Hair follicular keratinocyte (primary cell): ENCODE measurements around the genes SSR1 and EEF1E1.

DNA sequence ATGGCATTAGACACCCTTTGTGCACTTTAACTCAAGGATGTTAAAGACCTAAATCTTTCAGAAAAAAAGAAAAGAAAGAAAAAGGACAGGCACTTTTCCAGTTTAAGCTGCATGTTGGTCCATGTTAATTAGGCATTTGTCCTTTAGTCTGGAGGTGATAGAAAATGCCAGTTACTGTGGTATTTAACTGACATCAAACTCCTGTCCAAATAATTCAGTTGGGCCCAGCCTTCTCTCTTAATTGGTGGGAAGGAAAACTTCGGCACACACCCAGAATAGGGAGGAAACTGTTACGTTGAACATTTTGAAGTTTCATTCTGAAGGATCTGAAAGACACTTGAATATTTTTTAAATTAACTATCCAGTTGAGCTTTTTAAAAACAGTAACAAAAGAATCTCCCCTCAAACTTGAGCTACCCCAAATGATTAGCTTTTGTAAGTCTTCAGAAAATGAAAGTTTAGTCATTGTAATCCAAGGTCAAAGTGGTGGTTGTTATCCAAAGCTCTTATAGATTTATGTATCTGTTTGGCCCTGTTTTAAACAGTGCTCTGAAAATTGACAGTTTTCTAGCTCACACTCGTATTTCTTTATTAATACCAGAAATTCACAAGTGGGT is 30.4 kb downstream of the RREB1 start:
- RAMPAGE, long total RNA = no peak

DNA sequence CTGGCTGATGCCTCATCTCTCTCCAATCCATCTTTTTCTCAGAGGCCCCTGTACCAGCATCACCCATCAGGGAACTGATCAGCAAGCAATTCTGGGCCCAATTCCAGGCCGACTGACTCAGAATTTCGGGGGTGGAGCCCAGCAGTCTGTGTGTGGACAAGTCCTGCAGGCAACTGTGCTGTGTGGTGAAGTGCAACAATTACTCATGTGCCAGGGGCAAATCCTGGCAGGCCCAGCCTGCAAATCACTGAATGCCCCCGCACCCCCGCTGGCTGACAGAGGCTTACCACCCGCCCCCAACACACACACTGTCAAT is 45.6 kb downstream of the SSR1 start:
- RAMPAGE, long total RNA = no peak

DNA sequence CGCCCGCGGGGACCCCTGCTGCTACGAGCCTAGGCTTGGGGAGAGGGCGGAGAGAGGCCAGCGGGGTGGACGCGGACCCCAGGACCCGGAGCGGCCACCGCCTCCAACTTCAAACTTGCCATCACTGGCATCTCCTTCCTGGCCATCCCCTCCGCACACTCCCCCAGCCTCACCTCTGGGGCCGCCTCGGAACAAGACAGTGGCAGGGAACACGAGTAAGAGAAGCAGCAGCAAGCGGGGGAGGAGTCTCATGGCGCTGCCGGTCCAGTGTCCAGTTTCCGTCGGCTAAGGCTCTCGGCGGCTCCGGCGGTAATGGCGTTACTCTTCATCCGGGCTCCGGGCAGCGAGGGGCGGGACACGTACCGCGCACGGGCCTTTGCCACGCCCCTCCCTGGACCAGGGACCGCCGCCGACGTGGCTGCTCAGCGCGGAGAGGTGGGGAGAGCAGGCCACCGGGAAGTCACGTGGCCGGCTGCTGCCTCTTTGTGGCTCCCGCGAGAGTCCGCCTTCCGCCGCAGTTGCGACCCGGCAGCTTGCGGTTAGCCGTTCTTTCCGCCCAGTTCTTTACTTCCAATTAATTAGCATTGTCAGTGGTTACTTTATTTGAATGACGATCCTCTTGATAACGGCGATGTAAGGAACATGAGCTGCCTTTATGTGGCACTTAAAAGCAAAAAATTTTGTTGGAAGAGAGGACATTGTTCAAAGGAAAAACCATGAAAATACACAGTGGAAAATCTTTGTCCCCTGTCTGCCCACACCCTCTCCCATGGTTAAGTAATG is at the start of gene SSR1:
SSR1 (minus strand) TSS at position 331 of the 783 bp plus-strand sequence.
- RAMPAGE, long total RNA = start-site peak on the minus strand centred at position 316 of the sequence, 60 bp wide, 569 and 146 reads in 2 replicates

- RAMPAGE, long total RNA = no peak
Observed at GRCh38 chr6:7390503-7390867, 877 bp downstream of the RIOK1 start.

DNA sequence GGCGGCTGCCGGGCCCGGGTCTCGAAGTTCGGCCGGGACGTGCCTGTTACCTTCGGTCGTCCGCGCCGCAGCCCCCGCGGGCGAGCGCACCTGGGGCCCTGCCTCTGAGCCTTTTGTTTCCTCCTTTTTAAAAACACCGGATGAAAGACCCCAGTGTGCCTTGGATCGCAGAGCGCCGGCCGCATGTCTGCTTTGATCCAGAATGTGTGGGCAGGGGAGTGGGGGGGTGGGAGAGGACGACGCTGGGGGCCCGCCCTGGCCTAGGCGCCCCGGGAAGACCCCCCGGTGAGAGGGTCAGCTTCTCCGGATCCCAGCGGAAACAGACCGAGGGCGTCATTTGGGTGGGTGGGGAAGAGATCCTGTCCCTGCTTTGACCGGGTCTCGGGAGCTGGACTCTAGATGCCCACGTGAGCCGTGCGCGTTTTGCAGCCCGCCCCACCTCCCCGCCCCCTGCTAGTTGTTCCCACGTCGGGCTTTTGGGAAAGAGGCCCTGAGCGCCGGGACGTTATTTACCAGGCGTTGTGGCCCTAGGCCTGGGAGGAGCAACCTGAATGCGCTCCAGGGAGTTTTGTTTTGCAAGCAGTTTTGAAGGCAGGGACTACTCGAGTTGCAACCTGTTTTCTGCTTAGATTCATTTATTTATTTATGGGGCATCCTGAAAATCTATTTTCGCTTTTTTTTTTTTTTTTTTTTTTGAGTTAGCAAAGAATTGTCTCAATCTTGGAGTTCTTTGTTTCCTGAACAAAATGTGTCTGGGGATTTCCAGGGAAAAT is 1.4 kb downstream of the DSP start:
- RAMPAGE, long total RNA = no peak

- RAMPAGE, long total RNA = no peak
Observed at GRCh38 chr6:7579026-7579791, 10.8 kb upstream of the SNRNP48 start.

DNA sequence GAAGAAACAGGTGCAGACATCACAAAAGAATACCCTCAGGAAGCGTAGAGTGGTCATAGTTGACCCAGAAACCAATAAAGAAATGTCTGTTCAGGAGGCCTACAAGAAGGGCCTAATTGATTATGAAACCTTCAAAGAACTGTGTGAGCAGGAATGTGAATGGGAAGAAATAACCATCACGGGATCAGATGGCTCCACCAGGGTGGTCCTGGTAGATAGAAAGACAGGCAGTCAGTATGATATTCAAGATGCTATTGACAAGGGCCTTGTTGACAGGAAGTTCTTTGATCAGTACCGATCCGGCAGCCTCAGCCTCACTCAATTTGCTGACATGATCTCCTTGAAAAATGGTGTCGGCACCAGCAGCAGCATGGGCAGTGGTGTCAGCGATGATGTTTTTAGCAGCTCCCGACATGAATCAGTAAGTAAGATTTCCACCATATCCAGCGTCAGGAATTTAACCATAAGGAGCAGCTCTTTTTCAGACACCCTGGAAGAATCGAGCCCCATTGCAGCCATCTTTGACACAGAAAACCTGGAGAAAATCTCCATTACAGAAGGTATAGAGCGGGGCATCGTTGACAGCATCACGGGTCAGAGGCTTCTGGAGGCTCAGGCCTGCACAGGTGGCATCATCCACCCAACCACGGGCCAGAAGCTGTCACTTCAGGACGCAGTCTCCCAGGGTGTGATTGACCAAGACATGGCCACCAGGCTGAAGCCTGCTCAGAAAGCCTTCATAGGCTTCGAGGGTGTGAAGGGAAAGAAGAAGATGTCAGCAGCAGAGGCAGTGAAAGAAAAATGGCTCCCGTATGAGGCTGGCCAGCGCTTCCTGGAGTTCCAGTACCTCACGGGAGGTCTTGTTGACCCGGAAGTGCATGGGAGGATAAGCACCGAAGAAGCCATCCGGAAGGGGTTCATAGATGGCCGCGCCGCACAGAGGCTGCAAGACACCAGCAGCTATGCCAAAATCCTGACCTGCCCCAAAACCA is 5.1 kb upstream of the SNRNP48 start:
- RAMPAGE, long total RNA = no peak

DNA sequence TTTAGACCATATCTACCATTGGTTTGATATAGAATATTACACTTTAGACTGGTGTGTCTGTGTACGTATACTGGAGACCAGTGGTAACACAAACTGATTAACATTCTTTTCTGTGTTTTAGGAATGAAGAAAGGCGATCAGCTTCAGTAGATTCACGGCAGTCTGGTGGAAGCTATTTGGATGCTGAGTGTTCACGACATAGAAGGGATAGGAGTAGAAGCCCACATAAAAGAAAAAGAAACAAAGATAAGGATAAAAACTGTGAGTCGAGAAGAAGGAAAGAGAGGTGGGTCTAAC is 15.9 kb downstream of the SNRNP48 start:
- RAMPAGE, long total RNA = no peak

DNA sequence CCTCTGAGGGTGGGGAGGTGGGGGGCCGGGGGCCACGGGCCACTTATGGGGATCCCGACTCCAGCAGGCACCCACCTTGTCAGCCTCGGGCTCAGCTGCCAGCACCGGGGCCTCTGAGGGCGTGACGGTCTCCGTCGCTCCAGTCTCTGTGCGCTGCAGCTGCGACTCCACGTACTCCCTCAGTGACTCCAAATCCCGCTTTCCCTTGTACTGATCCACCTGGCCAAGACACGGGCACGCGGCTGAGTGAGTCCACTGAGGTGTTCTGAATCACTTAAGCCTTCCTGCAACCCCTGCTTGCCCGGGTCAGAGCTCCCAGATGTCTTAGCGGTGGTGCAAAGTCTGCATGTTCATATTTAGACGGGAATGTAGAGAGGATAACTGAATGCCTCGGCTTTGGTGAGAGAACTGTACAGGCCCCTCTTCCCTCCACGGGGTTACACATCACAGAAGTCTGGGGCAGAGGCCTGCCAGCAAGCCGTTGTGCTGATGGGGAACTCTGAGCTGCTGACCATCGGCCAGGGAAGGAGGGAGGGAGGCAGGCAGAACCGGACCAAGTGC is 21.9 kb downstream of the TXNDC5 start:
- RAMPAGE, long total RNA = no peak

- RAMPAGE, long total RNA = no peak
Observed at GRCh38 chr6:8082723-8083680, 18.8 kb upstream of the BLOC1S5 start.

DNA sequence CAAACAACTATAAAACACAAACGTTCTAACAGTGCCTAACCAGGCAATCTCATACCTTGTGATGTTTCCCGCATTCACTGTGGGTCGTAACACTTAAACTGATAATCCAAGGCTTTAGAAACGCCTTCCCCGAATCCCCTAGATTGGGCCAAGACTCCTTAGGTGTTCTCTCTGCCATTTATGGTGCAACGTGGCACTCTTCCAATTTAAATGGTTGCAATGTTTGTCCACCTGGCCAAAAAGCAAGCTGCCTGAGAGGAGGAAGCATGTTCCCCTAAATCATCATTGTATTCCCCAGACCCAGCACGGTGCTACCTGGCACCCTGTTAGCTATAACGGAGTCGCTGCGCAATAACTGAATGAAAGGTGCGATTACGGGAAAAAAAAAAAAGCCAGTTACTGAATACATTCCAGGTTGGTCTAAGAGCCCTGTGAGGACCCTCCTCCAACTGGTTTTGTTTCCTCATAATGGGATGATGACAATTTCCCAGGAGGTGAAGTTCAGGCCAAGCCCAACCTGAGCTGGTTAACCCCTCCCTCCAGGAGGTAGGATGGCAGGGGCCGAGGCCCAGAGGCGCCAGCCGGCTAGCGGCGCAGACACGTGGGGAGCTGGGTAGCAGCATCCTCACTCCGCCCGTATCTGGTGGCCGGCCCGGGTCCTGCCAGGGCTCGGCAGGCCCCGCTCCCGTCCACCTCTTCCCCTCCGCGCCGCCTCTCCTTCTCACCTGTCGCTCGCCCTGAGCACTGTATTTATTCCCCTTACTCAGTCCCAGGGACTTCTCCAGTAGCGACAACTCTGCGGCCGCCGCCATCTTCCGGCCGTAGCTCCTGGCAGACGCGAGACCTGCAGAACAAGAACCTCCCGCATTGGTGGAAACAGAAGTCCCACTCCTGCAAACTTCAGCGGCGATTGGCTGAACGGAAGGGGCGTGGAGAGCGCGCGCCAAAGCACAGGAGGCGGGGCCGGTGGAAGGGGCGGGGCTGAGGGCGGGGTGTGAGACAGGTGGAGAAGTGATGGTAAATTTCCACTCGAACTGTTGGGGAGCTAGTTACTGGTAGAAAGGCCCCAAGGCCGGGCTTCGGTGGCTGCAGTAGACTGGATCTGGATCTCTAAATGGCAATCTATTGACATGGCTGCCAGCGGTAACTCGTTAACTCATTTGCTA is at the start of gene EEF1E1:
EEF1E1 (minus strand) TSS at position 839 of the 1,166 bp plus-strand sequence.
- RAMPAGE, long total RNA = start-site peak on the minus strand centred at position 847 of the sequence, 52 bp wide, 121 and 317 reads in 2 replicates

DNA sequence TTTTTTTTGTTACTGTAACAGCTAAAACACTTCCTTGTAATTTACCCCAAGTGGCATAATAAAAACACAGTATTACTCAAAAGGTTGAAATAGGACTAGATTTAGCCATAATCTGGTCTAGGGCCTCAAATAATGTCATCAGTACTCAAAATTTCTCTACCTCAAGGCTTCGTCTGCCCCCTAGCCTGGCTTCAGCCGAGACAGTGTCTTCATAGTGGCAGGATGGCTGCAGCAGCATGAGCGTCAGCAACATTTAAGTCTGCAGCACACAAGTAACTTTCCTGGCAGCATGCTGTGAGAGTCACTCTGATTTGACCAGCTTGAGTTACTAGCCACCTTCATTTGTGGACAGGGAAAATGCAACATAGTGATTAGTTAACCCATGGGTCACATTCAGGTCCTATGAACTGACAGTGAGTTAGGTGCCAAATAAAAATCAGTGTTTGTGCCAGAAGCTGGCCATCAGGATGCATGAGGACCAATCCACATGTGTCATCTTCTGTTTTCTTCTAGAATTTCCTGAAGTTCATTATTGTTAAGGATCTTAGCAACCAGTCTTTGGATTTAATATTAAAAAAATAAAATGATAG is 209.9 kb upstream of the SLC35B3 start:
- RAMPAGE, long total RNA = no peak

- RAMPAGE, long total RNA = no peak
Observed at GRCh38 chr6:9760538-9760737, 654.4 kb downstream of the TFAP2A start.

DNA sequence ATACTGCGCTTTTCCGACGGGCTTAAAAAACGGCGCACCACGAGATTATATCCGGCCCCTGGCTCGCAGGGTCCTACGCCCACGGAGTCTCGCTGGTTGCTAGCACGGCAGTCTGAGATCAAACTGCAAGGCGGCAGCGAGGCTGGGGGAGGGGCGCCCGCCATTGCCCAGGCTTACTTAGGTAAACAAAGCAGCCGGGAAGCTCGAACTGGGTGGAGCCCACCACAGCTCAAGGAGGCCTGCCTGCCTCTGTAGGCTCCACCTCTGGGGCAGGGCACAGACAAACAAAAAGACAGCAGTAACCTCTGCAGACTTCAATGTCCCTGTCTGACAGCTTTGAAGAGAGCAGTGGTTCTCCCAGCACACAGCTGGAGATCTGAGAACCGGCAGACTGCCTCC is 603.8 kb downstream of the TFAP2A start:
- RAMPAGE, long total RNA = no peak

DNA sequence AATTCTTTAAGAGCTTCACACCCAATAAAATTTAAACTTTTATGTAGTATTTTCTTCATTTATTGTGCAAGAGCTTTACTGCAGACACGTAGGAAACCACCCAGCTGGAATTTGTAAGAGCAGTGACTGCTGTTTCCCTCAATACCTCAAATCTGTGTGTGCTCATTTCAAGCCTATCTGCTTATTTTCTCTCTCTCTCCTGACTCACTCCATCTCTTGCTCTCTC is 273.2 kb downstream of the TFAP2A start:
- RAMPAGE, long total RNA = no peak

DNA sequence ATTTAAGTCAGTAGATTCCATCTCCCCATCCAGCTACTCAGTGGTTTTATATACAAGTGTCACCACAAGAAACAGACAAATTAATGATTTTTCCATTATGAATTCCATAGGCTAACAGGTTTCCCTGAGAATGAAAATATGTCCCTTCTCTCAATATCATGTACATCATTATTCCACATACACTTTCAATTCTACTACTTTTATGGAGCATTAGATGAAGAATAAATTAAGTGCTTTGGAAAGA is 225.5 kb downstream of the TFAP2A start:
- RAMPAGE, long total RNA = no peak

- RAMPAGE, long total RNA = no peak
Observed at GRCh38 chr6:10205842-10206221, 209.0 kb downstream of the TFAP2A start.

- RAMPAGE, long total RNA = no peak
Observed at GRCh38 chr6:10411398-10411912, 3.4 kb downstream of the TFAP2A start.

DNA sequence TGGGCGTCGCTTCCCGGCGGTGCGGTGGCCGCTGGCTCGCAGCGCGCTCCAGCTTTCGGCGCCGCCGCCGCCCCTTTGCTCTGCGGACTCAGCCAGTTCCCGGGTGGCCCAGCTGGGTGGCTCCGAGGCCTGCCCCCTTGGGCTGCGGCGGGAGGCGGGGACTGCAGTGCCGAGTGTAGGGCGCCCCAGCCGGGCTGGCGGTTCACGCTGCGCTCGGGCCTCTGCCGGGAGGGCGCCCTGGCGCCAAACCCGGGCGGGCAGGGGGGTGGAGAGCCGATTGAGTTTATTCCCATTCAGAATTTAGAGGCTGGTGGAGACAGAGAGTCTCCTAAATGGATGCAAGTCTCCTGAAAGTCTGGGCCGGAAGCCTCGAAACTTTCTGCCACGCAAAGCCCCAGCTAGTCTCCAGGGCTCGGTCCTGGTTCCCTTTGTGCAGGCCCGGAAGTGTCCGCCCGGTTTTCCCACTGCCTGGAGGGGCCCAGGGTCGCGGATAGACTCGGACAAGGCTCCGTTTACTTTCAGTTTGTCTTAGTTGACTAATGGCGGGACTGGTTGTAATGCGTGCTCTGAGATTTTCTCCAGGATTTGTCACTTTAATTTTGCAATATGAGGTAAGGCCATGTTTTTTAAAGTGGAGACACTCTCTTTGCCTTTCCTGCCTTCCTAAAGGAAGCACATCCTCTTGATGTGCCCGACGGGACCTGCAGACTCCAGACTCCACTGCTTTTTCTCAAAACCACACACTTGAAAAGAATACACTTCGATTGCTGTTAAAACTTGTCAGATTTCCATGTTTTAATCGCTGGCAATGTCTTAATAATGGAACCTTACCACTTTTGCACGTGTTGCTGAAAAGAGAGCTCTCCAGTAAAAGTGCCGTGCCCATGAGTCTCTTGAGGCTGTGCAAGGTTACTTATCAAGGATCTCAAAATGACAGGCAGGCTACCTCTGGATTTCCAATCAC is 11.6 kb upstream of the TFAP2A start:
- RAMPAGE, long total RNA = no peak

GRCh38 chr6:10430068-10430406 is 15.2 kb upstream of the TFAP2A start:
- RAMPAGE, long total RNA = no peak